ENCODE measurements around the genes PSMB10 and CLEC18A.

GRCh38 chr16:67902693-67903341 lies 9.8 kb downstream of the PSKH1 start:
- RRBS: no CpG with 5 or more reads among the region's 6 CpGs

- RRBS: no CpG with 5 or more reads among the region's 5 CpGs
These were observed 13.7 kb downstream of the CTRL start for GRCh38 chr16:67917764-67918657.

GRCh38 chr16:67936236-67937180 lies at the start of gene PSMB10:
PSMB10 (minus strand) TSS chr16:67936850.
- RRBS: 2% methylated on average over 5 of the region's 48 CpGs

GRCh38 chr16:67937181-67937525 lies 503 bp upstream of the PSMB10 start:
- RRBS: no CpG with 5 or more reads among the region's 2 CpGs

DNA sequence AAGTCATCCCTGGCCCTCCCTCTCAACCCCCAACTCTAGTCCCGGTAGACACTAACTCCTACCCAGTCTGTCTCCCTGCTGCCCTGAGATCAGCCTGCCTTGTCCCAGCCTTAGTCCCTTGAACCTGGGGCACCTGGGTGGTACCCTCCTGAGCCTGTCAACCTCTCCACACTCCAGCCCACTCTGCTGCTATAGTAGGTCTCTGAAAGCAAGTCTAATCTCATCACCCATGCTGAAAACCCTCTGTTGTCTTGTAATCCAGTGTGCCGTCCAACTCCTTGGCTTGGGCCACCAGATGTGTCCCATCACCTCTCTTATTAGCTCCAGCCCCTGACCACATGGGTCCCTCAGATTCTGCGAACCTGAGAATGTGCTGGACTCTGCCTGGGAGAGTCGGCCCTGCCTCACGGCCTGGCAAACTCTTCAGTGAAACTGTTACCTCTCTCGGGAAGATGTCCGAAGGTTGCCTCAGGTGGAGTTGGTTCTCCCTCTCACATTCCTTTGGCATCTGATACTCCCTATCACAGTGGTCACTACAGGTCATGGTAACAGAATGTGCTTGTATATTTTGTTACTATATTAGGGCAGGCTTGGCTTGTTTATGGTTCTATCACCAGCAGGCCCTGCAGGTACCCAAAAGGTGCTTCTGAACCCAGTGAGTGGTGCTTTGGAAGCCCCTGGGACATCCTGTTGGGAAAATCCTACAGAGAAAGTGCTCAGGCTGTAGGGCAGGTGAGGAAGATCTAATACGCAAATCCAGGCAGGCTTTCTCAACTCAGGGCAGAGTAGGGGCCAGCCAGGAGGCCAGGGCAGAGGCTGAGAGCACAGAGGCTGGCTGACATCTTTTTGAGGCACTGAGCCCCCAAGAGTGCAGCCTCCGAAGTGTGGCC lies 9.8 kb downstream of the SLC12A4 start:
- RRBS: no CpG with 5 or more reads among the region's 9 CpGs

- RRBS: under 1% methylated on average over 8 of the region's 31 CpGs
These were observed 367 bp upstream of the SLC7A6 start for GRCh38 chr16:68263939-68264379.

DNA sequence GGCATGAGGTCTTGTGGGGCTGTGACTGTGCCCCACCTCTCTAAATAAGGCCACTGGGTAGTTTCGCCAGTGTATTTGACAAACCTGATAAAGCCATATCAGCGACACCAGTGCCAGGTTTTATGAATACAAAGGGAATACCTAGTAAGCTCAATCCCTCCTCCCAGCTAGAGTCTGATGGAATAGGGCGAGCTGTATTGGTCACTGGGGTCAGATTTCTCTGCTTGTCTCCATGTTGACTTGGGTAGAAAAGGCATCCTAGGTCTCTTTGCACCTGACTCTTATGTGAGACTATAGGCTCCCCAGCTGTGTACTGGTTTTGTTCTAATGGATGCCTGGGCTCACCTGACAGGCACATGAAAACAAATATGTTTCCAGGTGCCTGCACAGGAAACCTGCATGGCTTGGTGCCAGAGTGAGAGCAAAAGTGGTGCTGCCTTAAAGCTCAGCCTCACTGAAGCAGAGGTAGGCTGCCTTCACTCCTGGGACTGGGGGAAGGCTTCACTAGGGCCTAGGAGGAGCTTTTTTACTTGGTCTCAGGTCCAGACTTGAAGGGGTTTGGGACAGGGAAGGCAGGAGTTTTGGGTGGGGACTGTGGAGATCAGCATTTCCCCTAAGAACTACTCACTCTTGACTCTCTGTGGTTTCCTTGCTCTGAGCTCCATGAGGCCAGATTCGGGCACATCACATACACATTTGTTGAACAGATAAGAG lies 8.4 kb downstream of the SLC7A6 start:
- RRBS: no CpG with 5 or more reads among the region's 4 CpGs

GRCh38 chr16:68297089-68297767 lies 13.5 kb downstream of the SLC7A6OS start:
- RRBS: no CpG with 5 or more reads among the region's 3 CpGs

DNA sequence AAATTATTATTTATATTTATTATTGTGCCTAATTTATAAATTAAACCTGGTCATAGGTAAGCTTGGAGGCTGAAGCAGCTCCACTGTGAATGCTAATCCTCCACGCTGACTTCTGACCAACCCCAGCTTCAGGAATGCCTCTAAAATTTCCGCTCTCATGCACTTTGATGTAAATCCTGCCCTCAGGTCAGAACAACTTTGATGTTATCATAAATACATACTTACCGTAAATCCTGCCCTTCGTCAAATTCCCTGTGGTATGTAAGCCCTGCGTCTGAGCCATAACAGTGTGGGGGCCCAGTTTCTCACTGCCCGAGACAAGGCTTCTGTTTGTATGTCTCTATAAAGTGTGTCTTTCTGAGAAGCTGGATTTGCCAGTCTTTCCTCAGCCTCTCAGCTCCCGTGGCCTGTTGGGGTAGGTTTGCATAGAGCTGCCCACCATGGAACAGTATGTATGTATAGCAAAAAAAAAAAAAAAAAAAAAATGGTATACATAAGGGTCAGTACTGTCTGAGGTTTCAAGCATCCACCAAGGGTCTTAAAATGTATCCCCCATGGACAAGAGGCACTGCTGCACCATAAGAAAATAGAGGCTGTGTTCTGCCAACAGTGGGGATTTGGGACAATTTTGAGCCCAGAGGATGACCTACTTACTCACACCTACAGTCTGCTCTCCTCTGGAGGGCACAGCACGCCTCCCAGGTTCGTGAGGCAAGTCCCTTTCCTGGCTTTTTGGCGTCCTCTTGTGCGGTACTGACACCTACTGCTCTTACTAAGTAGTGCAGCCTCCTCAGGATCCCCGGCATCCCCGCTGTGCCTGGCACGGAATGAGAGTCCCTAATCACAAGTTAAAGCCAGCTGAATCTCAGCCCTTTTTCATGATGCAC lies 17.5 kb downstream of the PRMT7 start:
- RRBS: no CpG with 5 or more reads among the region's 14 CpGs

GRCh38 chr16:68643841-68644277 lies 1.3 kb upstream of the CDH3 start:
- RRBS: no CpG with 5 or more reads among the region's 11 CpGs

DNA sequence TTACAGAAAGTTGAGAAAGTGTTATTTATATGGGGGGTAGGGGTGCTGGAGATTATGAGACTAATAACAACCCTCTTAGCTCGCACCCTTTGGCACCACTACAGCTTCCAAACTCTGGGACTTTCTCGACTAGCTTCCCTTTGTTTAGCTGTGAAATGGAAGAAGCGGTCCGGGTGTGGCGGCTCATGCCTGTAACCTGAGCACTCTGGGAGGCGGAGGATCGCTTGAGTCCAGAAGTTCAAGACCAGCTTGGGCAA lies 904 bp upstream of the CDH3 start:
- RRBS: no CpG with 5 or more reads among the region's 7 CpGs

GRCh38 chr16:68778298-68779326 lies 41.5 kb downstream of the CDH1 start:
- RRBS: no CpG with 5 or more reads among the region's 9 CpGs

DNA sequence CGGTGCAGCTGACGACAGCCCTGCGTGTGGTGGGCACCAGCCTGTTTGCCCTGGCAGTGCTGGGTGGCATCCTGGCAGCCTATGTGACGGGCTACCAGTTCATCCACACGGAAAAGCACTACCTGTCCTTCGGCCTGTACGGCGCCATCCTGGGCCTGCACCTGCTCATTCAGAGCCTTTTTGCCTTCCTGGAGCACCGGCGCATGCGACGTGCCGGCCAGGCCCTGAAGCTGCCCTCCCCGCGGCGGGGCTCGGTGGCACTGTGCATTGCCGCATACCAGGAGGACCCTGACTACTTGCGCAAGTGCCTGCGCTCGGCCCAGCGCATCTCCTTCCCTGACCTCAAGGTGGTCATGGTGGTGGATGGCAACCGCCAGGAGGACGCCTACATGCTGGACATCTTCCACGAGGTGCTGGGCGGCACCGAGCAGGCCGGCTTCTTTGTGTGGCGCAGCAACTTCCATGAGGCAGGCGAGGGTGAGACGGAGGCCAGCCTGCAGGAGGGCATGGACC lies 4.0 kb downstream of the HAS3 start:
- RRBS: no CpG with 5 or more reads among the region's 31 CpGs

DNA sequence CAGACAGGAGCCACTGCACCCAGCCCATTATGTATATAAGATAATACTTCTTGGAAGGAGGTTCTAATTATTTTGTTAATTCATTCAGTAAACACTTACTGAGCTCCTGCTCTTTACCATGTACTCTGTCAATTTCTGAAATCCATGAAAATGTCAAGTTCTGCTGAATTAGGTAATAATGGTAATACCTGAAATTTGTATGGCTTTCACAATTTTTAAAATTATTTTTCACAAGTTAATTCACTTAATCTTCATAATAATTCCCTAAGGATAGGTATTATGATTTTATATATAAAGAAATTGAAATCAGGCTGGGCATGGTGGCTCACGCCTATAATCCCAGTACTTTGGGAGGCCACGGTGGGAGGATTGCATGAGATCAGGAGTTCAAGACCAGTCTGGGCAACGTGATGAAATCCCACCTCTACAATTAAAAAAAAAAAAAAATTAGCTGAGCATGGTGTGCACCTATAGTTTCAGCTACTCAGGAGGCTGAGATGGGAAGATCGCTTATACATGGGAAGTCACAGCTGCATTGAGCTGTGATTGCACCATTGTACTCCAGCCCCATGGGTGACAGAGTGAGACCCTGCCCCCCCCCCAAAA lies 29.2 kb downstream of the SNTB2 start:
- RRBS: no CpG with 5 or more reads among the region's 4 CpGs

DNA sequence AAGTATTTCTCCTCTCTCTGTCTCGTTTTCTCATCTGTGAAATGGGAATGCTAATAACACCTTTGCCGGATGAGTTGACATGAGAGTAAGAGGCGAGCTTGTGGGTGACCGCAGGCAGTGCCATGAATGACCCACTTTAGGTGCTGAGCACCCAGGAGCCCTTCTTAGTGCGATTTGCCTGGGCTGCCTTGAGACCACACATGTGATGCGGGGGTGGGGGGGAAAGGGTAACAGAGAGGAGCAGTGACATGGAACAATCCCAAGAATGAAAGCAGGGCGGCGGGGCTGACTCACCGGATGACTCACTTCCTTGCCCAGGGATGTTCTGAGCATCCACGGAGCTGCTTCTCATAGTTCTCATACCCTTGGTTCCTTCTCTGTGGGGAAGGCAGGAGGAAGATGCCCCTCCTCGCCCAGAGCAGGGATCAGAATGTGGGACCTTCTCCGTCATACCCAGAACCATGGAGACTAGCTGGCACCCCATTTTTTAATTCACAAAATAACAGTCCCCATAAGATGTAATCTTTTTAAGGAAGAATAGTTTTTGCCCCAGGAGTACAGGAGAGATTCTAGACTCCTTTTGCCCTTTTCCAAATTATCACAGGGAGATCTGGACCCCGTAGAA lies 35.1 kb upstream of the NFAT5 start:
- RRBS: no CpG with 5 or more reads among the region's 13 CpGs

DNA sequence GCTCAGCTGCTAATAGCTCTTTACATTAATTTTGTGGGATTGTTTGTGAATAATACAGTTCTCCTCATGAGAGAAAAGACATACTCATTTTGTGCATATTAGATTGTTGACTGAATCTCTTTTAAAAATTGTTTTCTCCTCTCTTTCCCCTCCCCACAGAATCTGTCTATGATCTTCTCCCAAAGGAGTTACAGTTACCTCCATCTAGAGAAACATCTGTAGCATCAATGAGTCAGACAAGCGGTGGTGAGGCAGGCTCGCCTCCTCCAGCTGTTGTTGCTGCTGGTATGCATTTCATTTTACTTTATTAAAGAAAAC lies 60.4 kb downstream of the NFAT5 start:
- RRBS: no CpG with 5 or more reads among the region's 2 CpGs

DNA sequence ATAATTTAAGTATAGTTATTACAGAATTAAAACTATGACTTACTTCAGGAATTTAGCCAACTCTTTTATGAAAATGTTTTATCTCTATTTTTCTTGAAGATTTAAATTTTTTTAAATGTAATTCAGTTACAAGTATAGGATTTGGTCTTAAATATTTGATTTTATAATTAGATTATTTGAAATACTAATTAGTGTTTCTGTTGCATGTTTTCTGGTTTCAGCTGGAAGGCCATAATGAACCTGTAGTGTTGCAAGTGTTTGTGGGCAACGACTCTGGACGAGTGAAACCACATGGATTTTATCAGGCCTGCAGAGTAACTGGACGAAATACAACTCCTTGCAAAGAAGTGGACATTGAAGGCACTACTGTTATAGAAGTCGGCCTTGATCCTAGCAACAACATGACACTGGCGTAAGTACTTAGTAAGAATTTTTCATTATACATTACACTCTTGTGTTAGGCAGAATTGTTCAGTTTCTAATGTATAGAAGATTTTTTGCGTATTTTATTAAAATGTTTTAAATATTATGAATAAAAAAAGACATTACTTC lies 70.9 kb downstream of the NQO1 start:
- RRBS: no CpG with 5 or more reads among the region's 6 CpGs

GRCh38 chr16:69764174-69764502 lies 2.0 kb downstream of the WWP2 start:
- RRBS: no CpG with 5 or more reads among the region's 7 CpGs

DNA sequence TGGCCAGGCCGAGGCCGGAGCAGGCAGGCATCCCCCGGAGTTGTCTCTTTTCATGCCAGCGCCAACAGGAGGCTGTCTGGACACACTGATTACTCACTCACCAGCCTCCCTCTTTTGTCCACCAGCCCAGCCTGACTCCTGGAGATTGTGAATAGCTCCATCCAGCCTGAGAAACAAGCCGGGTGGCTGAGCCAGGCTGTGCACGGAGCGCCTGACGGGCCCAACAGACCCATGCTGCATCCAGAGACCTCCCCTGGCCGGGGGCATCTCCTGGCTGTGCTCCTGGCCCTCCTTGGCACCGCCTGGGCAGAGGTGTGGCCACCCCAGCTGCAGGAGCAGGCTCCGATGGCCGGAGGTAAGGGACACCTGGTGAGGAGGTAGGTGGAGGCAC lies at the start of gene CLEC18A:
CLEC18A (plus strand) TSS at position 199 of the 391 bp plus-strand sequence.
- RRBS: no CpG with 5 or more reads among the region's 12 CpGs